Endothelial cell of umbilical vein (primary cell): ENCODE measurements around a stretch of chr6.

- PRO-cap = no peak
CAGE:
- cytosol, long polyA minus RNA = no peak
- cytosol, long polyA plus RNA = no peak
- long polyA plus RNA = no peak
- nucleus, long polyA minus RNA = no peak
- nucleus, long polyA plus RNA = no peak
Observed at GRCh38 chr6:105881540-105881901, 204.6 kb upstream of the PRDM1 start.

- PRO-cap = no peak
CAGE:
- cytosol, long polyA minus RNA = no peak
- cytosol, long polyA plus RNA = no peak
- long polyA plus RNA = no peak
- nucleus, long polyA minus RNA = no peak
- nucleus, long polyA plus RNA = no peak
Observed at GRCh38 chr6:105895933-105896698, 190.0 kb upstream of the PRDM1 start.

- PRO-cap = no peak
CAGE:
- cytosol, long polyA minus RNA = no peak
- cytosol, long polyA plus RNA = no peak
- long polyA plus RNA = no peak
- nucleus, long polyA minus RNA = no peak
- nucleus, long polyA plus RNA = no peak
Observed at GRCh38 chr6:106084413-106085008, 1.6 kb upstream of the PRDM1 start.

GRCh38 chr6:106086733-106087157, 609 bp downstream of the PRDM1 start:
- PRO-cap = no peak
CAGE:
- cytosol, long polyA minus RNA = no peak
- cytosol, long polyA plus RNA = no peak
- long polyA plus RNA = no peak
- nucleus, long polyA minus RNA = no peak
- nucleus, long polyA plus RNA = no peak

DNA sequence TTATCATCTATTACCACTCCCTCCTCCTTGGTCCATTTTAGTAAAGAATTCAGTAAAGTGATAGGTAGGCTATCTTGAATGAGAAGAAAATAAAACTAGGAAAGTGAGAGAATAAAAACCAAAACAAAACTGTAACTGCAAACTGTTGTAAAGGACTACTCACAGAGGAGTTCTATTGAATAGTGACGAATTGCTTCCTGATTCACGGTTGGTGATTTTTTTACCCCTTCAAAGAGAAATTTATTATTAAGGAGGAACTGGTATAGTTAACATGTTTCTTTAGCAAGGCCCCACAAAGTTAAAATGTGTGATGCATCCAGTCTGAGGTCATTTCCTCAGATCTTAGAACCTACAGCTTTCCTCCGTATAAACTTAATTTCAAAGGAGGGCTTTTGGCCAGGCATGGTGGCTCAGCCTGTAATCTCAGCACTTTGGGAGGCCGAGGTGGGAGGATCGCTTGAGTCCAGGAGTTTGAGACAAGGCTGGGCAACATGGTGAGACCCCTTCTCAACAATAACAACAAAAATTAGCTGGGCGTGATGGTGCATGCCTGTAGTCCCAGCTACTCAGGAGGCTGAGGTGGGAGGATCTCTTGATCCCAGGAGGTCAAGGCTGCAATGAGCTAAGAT, 8.2 kb downstream of the PRDM1 start:
- PRO-cap = no peak
CAGE:
- cytosol, long polyA minus RNA = no peak
- cytosol, long polyA plus RNA = no peak
- long polyA plus RNA = no peak
- nucleus, long polyA minus RNA = no peak
- nucleus, long polyA plus RNA = no peak

- PRO-cap = no peak
CAGE:
- cytosol, long polyA minus RNA = no peak
- cytosol, long polyA plus RNA = no peak
- long polyA plus RNA = no peak
- nucleus, long polyA minus RNA = no peak
- nucleus, long polyA plus RNA = no peak
Observed at GRCh38 chr6:106119262-106119963, 33.3 kb downstream of the PRDM1 start.

DNA sequence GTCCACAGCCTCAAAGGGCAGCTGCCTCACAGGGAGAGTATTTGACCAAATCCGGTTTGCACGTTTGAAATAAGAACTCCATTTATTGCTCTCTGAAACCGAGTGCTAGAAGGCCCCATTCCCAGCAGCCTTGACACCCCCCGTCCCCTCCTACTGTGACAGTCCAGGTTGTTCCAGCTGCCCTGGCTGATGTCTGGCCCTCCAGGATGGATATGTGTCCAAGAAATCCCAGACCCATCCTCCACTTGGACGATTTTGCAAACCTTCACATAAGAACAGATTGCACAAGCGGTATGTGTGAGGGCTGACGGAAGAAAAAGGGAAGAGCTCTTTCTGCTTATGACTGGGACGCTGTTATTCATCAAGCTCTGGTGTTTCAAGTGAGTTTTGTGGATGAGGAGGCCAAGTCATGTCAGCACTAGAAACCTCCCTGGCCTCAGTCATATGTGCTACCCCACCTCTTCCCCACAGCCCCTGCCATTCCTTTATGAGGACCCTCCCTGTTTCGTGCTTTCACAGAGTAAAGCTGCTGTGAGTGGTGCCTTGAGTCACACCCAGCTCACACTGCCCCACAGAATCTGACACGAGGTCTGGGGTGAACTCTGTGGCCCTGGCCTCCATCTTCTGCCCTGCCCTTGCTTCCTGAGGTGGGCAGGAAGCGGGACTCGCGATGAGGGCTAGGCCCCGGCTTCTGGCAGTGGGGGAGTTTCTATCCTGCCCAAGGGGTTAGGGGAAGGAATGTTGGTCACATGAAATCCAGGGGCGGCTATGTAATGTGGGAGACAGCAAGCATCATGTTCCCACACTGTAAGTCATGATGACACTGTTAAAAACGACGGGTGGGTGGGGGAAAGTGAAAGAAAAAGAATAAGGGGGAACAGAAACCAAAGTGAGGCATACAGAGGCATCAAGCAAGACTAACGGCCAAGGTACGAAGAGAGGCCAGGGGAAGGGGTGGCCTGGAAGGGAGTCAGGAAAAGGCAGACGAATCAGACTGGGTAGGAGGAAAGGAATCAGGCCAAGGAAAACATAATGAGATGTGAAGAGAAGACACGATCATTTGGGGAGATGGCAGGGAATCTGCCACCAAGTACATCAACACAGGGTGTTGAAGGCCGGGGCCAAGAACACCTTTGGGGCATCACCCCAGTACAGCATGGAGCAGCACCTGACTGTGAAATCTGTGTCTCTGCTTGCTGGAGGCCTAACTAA, 78.0 kb downstream of the PRDM1 start:
- PRO-cap = no peak
CAGE:
- cytosol, long polyA minus RNA = no peak
- cytosol, long polyA plus RNA = no peak
- long polyA plus RNA = no peak
- nucleus, long polyA minus RNA = no peak
- nucleus, long polyA plus RNA = no peak

DNA sequence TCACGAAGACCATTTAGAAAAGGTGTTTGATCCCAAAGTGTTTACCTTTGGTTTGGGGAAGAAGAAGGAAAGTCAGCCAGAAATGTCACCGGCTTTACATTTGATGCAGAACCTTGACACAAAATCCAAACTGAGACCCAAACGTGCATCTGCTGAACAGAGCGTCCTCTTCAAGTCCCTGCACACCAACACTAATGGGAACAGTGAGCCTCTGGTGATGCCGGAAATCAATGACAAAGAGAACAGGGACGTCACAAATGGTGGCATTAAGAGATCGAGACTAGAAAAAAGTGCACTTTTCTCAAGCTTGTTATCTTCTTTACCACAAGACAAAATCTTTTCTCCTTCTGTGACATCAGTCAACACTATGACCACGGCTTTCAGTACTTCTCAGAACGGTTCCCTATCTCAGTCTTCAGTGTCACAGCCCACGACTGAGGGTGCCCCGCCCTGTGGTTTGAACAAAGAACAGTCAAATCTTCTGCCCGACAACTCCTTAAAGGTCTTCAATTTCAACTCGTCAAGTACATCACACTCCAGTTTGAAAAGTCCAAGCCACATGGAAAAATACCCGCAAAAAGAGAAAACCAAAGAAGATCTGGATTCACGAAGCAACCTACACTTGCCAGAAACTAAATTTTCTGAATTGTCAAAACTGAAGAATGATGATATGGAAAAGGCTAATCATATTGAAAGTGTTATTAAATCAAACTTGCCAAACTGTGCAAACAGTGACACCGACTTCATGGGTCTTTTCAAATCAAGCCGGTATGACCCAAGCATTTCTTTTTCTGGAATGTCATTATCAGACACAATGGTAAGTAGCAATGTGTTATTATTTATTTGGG, 108.4 kb downstream of the RTN4IP1 start:
- PRO-cap = no peak
CAGE:
- cytosol, long polyA minus RNA = start-site peak on the plus strand centred at position 40 of the sequence, 35 bp wide, 12 reads
- cytosol, long polyA plus RNA = no peak
- long polyA plus RNA = no peak
- nucleus, long polyA minus RNA = no peak
- nucleus, long polyA plus RNA = no peak

- PRO-cap = no peak
CAGE:
- cytosol, long polyA minus RNA = no peak
- cytosol, long polyA plus RNA = no peak
- long polyA plus RNA = no peak
- nucleus, long polyA minus RNA = no peak
- nucleus, long polyA plus RNA = no peak
Observed at GRCh38 chr6:106544531-106545017, 84.7 kb downstream of the RTN4IP1 start.

- PRO-cap = bidirectional peak, plus-strand start at chr6:106546629, minus-strand start at chr6:106546609
CAGE:
- cytosol, long polyA minus RNA = no peak
- cytosol, long polyA plus RNA = no peak
- long polyA plus RNA = no peak
- nucleus, long polyA minus RNA = no peak
- nucleus, long polyA plus RNA = no peak
Observed at GRCh38 chr6:106546247-106546764, 83.0 kb downstream of the RTN4IP1 start.

GRCh38 chr6:106614919-106615327, 14.4 kb downstream of the RTN4IP1 start:
- PRO-cap = no peak
CAGE:
- cytosol, long polyA minus RNA = no peak
- cytosol, long polyA plus RNA = no peak
- long polyA plus RNA = no peak
- nucleus, long polyA minus RNA = no peak
- nucleus, long polyA plus RNA = no peak

DNA sequence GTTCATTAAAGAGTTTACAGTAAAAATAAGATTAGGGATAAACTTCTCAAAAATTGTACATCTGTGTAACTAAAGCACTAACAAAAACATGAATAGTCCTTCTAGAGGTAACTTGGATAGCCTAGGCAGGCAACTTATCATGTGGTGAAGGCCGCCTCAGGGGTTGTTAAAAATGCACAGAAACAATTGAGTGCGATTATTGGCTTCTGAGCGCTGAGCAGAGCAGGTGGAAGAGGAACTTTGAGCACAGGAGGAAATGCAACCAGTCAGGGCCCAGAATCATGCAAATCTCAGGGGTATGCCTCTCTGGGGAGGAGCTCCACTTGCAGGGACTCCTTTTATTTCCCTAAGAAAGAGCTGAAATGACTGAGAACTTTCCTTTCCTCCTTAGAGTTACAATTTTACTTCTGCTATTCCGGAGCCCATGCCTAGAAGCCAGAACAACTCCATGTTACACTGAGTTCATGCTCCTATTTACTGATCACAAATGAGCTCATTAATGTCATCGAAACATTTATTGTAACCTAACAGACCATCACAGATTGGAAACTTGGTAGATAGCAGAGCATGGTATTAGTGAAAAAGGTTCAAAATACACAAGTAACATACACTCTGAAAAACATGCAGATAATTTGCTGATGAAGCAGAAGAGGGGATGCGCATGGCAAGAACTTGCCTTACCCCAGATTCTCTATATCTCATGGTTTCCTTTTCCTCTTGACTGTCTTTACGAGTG, 37.4 kb downstream of the QRSL1 start:
- PRO-cap = no peak
CAGE:
- cytosol, long polyA minus RNA = no peak
- cytosol, long polyA plus RNA = no peak
- long polyA plus RNA = no peak
- nucleus, long polyA minus RNA = no peak
- nucleus, long polyA plus RNA = no peak

DNA sequence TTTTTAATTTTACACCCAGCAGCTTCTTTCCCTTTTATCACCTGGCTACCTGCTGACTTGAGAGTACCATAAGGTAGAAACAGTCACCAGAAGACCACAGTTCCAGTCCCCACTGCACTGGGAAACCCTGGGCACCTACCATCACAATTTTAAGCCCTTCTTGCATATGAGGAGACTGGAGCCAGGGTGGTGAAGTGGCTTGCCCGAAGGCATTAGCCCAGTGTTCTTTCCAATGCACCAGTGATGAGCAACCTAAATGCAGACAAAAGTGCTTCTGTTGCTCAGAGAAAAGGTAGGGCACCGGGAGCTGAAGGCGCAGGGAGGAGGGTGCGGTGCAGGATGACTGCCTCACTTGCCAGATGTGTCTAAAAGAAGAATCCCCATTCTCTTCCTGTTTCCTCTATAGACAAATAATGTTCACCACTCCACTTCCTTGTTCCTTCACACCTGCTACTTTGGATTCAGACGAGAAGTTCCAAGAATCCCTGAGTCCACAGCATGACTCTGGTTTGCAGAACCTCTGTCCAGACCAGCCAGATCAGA, 86.5 kb downstream of the QRSL1 start:
- PRO-cap = no peak
CAGE:
- cytosol, long polyA minus RNA = no peak
- cytosol, long polyA plus RNA = no peak
- long polyA plus RNA = no peak
- nucleus, long polyA minus RNA = no peak
- nucleus, long polyA plus RNA = no peak

DNA sequence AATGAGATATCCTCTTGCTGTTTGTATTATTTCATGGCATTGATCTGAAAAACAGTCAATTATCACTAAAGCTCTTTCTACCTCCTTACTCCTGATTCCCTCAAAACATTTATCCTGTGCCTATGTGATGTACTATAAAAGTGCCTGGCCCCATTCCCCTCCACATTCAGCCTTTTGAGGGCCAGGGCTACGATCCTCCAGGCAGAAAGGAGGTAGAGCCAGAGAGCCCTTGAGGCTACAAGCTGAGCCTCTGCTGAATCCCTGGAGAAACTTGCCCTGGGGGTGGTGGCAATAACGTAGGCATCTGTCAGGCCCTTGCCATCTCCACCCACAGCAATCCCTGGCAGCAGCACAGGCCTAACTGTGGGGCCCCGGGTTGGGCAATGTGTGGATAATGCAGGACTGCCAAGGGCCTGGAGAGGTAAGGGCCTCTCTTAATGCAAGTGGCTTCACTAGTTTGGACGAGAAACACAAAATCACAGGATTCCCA, 98.8 kb downstream of the QRSL1 start:
- PRO-cap = no peak
CAGE:
- cytosol, long polyA minus RNA = no peak
- cytosol, long polyA plus RNA = no peak
- long polyA plus RNA = no peak
- nucleus, long polyA minus RNA = no peak
- nucleus, long polyA plus RNA = no peak

GRCh38 chr6:106757299-106757644, 127.9 kb downstream of the QRSL1 start:
- PRO-cap = no peak
CAGE:
- cytosol, long polyA minus RNA = no peak
- cytosol, long polyA plus RNA = no peak
- long polyA plus RNA = no peak
- nucleus, long polyA minus RNA = no peak
- nucleus, long polyA plus RNA = no peak

- PRO-cap = no peak
CAGE:
- cytosol, long polyA minus RNA = no peak
- cytosol, long polyA plus RNA = no peak
- long polyA plus RNA = no peak
- nucleus, long polyA minus RNA = no peak
- nucleus, long polyA plus RNA = no peak
Observed at GRCh38 chr6:106764394-106765122, 135.2 kb downstream of the QRSL1 start.

GRCh38 chr6:106858479-106859272, 115.9 kb downstream of the CD24 start:
- PRO-cap = no peak
CAGE:
- cytosol, long polyA minus RNA = no peak
- cytosol, long polyA plus RNA = no peak
- long polyA plus RNA = no peak
- nucleus, long polyA minus RNA = no peak
- nucleus, long polyA plus RNA = no peak

DNA sequence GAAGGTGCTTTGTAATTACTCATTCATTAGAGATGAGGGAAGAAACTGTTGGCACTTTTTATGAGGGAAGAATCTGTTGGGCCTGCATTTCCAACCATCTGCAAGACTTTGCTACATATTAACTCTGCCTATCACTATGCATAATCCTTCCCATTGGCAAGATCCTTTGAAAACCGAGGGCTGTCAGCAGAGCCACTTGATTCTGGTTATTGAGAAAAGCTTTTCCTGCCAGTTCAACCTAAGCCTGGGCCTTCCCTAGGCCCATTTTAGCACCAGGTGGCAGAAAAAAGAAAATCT, 103.5 kb downstream of the CD24 start:
- PRO-cap = no peak
CAGE:
- cytosol, long polyA minus RNA = no peak
- cytosol, long polyA plus RNA = no peak
- long polyA plus RNA = no peak
- nucleus, long polyA minus RNA = no peak
- nucleus, long polyA plus RNA = no peak

- PRO-cap = no peak
CAGE:
- cytosol, long polyA minus RNA = no peak
- cytosol, long polyA plus RNA = no peak
- long polyA plus RNA = no peak
- nucleus, long polyA minus RNA = no peak
- nucleus, long polyA plus RNA = no peak
Observed at GRCh38 chr6:107363403-107364041, 95.8 kb downstream of the PDSS2 start.

- PRO-cap = no peak
CAGE:
- cytosol, long polyA minus RNA = no peak
- cytosol, long polyA plus RNA = no peak
- long polyA plus RNA = no peak
- nucleus, long polyA minus RNA = no peak
- nucleus, long polyA plus RNA = no peak
Observed at GRCh38 chr6:107442534-107443024, 16.8 kb downstream of the PDSS2 start.